Skeletal muscle satellite cell (primary cell): ENCODE measurements around the genes SPATA4 and NEIL3.

DNA sequence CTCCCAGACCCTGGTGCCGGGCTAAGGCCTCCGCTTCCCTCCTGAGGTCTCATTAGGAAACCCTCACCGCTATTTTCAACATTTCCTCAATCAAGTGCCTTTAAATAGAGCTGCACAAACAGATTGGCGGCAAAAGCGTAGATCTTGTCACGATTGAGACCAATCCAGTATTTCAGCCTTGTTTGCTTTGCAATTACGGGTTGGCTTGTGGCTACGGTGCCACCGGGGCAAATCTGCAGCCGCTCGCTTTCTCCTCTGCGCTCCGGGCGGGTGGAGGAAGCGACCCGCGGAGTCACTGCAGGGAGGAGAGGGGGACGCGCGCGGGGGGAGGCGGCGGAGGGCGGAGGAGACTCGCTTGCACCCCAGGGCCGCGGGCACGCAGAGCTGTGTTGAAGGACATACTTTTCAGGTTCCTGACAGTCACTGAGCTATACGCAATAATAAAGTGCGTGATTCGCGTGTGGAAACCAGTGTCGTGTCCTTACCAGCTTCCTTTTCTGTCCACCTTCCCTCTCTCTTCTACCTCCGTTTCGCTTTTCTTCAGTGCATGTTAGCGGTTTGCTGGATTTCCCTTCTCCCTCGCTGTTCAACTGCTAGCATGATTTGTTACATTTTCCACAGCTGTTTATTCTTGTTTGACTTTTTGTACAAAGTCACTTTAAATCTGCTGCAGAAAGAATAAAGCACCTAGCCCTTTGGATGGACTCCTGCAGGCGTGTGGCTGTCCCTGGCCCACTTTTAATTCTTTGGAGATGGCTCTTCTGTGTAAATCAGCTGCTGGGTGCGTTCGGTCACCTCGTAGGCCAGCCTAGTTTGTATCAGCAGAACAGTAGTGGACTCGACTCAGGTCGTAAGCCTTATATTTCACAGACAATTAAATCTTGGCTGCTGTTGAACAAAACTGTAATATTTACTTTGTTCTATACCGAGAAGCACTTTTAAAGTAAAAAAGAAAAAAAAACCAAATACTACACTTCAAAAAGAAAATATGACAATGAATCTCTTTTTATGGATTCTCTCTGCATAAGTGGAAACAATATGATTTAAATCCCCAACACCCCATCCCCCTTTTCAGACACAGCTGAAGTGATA lies 8.8 kb upstream of the HAND2 start:
- CAGE, long polyA plus RNA, result no peak

GRCh38 chr4:174400813-174401355 lies 117.2 kb downstream of the CEP44 start:
- CAGE, long polyA plus RNA, result no peak

DNA sequence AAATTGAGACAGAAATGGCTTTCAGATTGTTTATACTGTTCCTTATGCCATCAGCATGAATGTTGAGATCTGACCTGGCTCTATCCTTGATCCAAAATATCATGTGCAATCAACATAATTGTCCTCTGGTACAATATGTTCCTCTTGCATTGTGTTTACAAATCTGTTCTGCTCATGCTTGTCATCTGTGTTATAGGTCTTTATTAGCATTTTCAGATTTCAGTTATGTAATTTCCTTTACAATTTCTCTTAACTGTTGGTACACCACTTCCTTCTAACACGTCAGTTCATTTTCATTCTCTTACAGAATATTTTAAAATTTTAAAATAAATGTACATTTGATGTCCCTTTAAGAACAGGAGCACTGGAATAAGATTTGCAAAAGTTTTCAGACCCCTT lies 1.6 kb downstream of the HPGD start:
- CAGE, long polyA plus RNA, result no peak

DNA sequence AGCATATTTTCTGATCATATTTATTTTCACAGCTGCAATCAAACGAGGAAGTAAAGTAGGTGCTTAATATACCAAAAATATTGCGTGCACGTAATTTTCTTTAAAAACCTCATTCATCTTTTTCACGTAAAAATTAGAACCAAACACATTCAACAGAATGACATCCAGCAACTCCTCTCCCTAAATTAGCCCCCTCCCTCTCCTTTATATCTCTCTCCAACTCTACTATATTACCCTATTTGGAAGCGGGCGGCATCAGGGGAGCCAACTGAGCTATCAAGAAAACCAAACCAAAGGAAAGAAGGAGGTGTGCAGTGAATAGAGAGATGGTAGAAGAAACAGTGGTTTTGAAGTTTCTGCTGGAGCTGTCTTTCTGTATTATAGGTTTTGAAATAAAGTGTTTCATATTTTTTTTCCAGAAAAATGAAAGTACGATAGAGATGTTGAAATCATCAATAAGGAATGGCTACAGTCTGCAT lies 94.3 kb upstream of the WDR17 start:
- CAGE, long polyA plus RNA, result no peak

DNA sequence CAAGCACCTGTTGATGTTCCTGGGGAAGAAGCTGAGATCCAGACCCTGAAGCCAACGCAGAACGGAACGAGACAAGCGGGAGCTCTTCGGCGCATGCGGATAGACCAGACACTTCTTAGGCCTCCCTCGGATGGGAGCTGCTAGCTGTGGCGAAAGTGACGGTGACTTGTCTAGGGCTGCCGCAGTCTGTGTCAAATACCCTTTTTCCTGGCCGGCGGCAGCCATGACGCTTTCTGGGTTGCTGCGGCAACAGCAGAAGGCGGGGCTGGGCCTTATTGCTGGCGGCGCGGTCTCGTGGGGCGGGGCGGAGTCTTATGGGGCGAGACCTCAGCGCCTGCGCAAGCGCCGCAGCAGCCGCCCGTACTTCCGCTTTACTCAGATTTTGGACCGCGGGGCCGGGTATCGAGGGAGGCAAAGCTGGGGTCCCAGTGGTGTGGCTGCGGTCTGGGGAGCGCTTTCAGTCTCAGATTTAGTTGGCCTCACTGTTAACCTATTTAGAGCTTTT lies at the start of gene SPATA4:
Gene SPATA4, minus strand, starts transcription at position 248 of the 505 bp plus-strand sequence.
- CAGE, long polyA plus RNA, result no peak

DNA sequence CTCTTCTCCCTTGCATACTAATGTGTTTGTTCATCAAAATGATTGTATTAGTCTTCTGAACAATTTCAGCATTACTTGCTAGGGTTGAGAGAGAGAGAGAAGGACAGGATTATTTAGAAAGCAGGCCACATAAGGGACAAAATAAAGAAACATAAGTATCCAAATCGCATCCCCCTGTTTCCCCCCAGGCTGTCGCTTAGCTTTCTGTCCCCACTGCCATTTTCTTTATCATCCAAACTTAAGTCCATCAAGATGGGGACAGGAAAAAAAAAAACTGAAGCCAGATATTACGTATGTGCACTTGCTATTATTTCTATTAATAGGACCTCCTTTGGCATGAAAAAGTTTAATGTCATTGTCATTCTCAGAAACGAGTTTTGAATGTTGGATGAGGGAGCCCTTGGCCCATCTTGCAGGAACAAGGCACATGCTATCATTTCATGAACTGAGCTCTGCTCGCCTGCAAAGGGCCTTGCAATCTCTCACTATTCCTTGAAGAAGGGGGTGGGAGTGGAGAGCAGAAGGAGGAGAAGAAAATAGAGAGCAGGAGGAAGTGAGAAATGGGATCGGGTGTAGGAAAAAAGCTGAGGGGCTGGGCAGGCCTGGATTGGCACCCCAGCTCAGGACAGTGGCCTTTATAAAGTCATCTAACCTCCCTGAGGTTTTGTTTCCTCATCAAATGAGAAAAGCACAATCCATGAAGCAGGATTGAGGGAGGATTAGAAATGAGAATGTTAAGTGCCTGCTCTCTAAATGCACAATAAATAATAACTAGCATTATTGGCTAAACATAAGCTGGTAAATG lies 34.2 kb upstream of the SPATA4 start:
- CAGE, long polyA plus RNA, result no peak

GRCh38 chr4:176319349-176319602 lies 490 bp upstream of the SPCS3 start:
- CAGE, long polyA plus RNA, result no peak

DNA sequence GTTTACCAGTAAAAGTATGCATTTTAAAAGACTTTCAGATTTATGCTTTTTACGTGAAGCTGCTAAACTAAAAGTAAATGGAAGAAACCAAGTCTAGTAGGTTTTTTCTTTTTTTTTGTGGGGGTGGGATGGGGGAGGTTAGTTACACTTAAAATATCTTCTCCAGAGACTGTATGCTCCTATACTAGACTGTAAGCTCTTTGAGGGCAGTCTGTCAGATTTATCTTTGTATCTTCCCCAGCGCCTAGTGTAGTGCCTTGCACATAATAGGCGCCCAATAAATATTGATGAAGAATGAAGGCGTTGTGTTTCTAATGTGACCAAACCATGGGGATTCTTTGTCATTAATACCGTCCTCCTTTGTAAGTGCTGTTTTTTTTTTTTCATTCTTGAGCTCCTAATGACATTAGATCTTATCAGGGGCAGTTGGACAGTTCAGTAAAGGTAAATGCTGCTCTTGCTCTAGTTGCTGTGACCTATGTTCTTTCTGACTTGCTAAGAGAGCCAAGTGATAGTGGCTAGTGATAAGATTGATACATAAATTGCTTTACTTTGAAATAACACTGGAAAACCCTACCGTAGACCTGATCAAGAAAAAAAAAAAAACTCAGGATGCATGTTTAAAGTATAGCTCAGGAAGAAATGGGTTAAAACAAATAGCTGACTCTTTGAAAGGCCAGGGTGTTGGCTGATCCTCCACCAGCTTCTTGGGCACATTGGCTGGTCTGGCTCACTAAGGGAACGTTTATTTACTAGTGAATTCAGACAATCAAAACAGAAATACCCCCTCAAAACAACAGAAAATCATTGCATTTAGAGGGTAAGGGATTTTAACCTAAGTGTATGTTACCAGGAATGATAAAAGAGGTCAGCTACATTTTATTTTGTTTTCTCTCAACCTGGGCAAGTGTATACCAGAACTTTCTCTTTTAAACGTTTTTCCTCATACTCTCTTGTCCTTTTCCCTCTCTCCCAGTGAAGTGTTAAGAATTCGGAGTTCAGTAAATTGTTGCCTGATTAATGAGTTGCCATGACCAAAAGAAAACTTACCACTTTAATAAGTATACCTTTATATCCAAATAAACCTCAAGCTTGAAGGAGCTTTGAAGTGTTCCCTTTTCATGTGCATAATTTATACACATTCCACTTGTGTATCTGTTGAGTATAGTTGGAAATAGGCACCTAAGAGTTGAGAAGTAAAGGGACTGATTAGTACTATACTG lies 12.6 kb downstream of the SPCS3 start:
- CAGE, long polyA plus RNA, result no peak

DNA sequence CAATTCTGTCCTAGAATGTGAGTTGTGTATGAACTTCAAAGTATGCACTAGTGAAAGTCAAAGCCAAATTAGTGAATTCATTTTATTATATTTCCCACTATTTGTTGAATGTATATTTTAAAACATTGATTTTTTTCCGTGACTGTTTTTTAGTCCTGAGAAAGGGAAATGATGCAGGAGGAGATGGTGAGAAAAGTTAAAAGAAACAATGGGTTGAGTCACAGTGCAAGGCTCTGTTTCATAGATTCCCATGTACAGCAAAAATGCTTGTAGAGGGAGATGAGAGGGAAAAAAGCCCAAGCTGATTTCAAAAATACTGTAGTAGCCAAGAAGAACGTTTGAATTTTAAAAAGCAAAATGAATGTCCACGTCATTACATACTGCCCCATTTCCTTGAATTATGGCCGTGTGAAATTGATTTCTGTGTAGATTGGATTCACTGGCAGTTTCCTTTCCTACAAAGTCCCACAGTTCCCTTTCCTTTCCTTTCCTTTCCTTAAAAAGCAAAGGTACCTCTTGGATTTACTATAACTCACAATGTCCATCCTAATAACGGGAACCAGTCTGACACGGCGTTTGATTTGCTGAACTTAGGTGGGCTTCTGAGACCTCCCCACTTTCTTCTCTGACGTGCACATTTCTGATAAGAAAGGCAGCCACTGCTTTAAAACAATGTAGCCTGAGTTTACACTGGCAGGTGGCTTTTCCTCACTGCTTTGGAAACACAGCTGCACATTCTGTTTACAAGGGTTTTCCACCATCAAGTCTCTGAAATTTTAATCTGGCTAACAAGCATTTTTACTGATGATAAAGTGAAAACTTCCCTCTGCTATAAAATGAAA lies 63.7 kb downstream of the SPCS3 start:
- CAGE, long polyA plus RNA, result no peak

DNA sequence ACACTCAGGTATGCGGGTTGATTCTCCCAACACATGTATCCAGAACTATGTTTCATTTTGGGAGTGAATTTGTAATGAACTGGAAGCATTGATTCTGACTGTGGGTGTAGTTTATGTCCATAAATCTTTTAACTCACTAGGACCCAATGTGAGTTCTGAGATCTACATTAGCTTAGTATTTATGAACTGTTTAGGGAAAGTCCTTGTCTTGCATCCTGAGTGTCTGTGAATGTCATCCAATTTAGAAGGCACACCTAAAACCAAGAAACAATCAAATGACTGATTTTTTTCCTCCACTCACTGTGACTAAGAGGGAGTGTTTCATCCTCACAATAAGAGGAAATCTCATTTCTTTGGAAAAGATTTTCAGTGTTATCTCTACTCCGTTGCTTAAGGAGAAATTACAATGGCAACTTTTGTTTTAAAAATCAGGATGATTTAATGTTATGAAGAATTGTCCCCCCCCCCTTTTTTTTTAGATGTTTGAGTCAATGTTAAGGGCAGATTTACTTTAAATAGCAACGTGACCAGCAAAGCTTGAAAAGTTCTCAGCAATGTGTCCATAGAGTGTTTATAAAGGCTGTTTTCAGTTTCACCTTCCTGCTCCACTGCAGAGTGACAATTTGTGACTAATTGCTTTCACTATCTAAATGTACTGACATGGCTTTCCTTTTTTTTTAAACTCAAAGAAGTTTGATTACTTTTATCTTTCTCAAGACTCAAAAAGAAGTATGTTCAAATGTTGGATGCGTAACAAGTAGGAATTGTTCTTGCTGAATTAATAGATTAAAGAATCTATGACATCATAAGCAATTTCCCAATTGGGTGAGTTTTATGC lies 173.0 kb downstream of the SPCS3 start:
- CAGE, long polyA plus RNA, result no peak

GRCh38 chr4:176538084-176538645 lies 218.4 kb downstream of the SPCS3 start:
- CAGE, long polyA plus RNA, result no peak

DNA sequence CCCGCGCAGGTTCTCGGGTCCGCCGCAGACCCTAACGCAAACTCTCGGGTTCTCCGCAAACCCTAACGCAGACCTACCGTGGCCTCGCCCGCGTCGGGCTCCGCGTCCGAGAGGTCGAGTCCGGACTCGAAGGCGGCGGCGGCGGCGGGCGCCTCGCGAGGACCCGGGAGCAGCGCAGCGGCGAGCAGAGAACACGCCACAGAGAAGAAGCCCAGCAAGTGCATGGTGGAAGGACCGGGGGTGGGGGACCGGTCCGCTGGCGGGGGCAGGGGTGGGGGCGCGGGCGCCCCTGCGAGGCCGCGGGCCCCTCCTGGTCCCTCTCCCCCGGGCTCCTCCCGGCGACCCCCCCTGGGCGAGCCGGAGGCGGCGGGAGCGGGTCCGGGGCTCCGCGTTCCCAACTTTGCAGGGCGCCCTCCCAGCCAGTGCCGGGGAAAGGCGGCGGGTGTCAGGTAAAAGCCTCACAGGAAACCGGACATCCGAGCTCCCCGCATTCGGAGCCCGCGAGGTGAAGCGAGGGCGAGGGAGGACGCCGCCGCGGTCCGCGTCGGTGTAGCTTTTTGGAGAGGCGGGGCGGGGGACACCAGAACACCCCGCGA lies 536 bp downstream of the VEGFC start:
- CAGE, long polyA plus RNA, result no peak

GRCh38 chr4:177309588-177310507 lies at the start of gene NEIL3:
NEIL3 (plus strand) TSS chr4:177309874.
- CAGE, long polyA plus RNA, result no peak

GRCh38 chr4:179694749-179694995 lies 2252.4 kb upstream of the AGA start:
- CAGE, long polyA plus RNA, result no peak

DNA sequence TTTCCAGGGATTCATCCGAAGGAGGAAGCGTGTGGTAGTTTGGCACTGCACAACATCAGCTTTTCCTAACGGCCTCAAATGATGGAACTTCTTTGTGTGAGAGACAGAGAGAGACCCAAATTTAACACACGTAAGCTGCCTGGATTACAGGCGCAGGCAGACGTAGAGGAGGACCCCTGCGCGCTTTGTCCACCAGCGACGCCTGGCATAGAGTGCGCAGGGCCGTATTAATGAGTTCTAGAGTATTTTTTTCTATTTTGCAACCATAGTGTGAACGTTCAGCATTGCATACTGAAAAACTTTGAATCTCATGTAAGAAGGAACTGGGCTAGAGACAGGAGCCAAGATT lies 101.8 kb upstream of the TENM3 start:
- CAGE, long polyA plus RNA, result no peak

DNA sequence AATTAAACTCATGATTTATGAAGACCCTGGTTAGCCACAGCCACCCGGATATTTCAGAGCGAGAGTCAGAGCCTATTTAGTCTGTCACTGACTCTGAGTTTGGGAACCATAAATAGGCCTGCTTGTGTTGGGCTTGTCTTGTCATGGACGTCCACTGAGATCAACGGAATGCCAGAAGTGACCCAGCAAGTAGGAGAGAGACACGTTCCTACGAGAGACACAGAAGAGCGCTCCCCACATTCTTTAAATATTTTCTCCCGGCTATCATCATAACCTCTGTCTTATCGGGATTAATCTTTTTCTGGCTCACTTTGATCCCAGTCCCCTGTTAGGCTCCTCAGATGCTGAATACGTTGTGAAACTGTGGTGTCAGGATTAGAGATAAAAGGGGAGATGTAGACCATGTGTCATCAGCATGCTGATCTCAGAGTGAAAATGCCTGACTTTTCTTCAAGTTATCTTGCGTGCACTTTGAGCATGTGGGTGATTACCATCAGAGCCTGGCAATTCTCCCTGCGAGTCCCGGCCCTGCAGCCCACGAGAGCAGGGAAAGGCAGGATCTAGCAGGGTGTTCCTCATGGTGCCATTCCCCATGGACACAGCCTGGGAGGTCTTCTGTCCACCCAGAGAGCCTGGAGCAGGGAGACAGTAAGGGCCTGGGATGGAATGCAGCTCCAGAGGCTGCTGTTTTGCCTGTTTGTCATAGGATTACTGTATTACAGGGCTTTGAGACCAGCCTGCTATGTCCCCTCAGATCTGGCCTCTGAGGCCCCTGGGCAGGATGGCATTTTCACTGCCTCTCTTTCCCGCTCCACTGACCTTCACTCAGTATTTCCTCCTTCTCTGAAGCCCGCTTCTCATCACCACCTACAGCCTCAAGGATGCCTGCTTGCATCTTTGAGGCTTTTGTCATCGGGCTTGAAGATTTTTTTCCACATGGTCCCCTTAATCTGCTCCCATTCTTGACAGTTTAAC lies 2.8 kb upstream of the TENM3 start:
- CAGE, long polyA plus RNA, result no peak

DNA sequence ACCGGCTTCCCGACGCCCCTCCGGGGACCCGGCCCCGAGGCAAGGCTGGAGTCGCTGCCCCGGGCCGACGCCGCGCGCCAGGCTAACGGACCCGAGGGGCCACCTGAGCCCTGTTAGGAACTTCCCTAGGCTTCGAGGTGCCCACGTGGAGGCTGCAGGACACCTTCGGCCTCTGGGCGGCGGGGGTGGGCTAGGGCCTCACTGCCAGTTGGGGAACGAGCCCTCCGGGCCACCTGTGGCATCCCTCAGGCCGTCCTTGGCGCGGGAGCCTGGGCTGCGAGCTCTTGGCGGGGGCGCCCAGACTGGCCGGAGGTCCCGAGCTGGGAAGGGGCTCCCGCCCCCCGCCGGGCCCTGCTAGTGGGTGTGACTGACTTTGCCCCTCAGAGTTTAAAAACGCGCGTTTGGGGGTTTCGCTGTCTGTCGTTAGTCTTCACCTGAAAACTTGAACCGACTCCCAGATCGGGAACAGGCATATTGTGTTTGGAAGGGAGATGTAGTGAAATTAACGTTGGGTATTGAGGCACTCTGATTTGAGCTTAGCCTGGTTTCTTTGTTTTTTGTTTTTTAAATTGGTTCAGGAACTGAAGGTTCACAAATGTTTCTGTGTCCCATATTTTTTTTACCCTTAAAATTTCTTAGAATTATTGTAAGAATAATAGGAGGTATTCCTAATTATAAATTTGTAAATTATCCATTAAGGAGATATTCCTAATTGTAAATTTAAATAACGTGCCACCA lies 916 bp downstream of the WWC2 start:
- CAGE, long polyA plus RNA, result no peak

DNA sequence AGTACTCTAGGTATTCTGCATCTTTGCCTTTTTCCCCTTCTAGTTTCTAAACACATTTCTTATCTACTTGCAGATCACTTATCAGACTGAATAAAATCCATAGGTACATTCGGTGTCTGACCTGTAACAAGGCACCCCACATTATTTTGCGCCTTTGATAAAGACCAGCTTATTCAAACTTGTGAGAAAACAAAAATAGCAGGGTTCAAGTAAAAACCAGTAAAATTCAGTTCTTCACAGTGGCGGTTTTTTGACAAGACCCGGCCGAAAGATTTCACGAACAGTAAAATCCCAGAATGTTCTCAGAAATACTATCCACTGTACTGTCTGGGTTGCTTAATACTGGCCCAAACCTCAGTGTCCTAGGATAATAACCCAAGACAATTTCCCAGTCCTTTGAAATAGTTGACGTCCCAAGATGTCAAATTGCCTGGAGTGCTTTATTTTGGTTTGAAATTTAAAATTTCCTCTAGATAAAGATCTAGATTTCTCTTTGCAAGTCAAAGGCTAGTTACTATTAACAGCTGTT lies 1.8 kb upstream of the ING2 start:
- CAGE, long polyA plus RNA, result no peak

- CAGE, long polyA plus RNA, result no peak
Observed at GRCh38 chr4:183746771-183747317, 87.8 kb downstream of the TRAPPC11 start.

DNA sequence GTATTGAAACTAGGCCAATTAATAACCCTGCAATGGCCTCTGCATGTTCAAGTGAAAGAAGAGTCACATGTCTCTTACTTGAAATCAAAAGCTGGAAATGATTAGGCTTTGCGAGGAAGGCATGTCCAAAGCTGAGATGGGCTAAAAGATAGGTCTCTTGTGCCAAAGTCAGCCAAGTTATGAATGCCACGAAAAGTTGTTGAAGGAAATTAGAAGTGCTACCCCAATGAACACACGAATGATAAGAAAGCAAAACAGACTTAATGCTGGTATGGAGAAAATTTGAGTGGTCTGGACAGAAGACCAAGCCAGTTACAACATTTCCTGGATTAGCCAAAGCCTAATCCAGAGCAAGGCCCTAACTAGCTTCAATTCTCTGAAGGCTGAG lies 5.9 kb upstream of the STOX2 start:
- CAGE, long polyA plus RNA, result no peak